Heart right ventricle (tissue), 2 donors: ENCODE data around the genes GATAD2A, TSSK6 and ZNF430.

- PRO-cap, 2 experiments = peak in 2 of 2 experiments; most common plus-strand start chr19:19192899 (in 1); most common minus-strand start chr19:19192569 (in 1)
These were observed 627 bp downstream of the RFXANK start for GRCh38 chr19:19192399-19193371.

- PRO-cap, 2 experiments = no peak in any of the 2 experiments
These were observed 16.6 kb downstream of the SUGP1 start for GRCh38 chr19:19303556-19304276.

DNA sequence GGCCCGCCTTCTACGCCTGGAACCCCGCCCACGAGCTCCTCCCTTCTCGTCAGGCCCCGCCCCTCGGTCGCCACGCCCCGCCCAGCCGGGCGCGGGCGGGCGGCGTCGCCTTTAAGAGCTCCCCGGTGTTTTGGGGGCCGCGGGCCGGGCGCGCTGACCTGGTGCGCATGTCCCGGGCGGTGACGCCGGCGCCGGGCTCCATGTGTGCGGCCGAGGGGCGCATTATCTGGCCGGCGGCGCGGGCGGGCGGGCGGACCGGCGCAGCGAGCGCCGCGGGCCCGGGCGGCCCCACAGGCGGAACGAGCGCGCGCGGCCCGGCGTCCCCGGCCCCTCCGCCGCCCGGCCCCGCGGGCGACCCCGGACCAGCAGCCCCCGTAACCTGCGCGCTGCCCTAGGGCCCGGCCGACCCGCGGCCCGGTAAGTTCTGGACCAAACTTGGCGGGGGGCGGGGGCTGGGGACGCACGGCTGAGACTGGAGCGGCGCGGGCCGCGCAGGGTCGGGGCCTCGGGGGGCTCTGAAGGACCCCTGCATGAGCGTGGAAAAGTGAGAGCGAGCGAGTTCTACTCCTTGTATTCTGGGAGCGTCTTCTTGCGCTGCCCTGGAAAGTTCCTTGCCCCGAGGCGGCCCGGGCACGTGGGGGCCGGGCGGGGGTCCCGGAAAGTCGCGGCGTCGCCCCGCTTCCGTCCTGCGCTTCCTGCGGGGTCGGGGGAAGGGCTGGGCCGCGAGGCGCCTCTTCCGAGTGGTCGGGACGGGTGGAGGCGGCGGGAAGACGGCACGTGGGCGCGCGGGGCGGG, at the start of gene GATAD2A:
TSS of gene GATAD2A (plus strand) at position 73 of the 795 bp plus-strand sequence.
- PRO-cap, 2 experiments = peak in 2 of 2 experiments; most common plus-strand start position 225 of the sequence (in 2)

DNA sequence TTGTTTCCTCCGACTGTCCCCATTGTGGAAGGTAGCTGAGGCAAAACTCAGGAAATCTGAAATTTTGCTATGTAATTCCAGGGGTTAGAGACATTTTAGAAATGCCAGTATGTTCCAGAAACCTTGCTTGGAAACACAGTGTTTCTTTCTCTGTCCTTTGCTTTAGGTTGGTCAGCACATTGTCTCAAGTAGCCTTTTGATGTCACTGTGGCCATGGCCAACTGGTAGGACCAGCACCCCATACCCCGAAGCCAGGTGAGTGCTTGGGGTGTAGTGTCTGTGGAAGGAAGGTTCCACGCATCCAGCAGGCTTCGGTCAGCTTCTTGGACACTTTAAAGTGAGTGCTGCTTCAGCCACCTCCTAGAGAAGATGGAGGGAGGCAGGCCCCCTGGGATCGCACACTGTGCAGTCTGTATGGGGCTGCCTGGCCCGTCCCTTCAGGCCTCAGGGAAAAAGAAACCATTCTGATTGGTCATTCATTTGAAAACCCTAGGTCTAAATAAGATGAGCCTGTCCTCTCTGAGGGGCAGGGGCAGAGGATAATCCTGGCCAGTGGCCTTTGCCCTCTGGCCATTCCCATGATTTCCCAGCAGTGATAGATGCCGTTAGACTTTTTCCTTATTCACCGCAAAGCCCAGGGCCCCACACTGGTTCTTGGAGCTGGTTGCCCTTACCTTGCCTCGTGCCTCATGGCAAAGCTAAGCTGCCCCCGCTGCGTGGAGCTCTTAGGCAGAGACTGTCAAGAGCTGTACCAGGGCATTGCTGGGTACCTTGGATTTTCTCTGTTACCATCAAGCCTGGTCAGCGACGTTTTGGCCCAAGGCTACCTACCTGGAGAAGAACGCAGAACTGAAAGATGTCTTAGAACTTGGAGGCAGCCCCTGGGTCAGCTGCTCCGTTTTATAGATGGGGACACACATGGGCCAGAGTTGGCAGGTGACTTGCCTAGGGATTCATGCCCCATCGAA, 30.8 kb downstream of the GATAD2A start:
- PRO-cap, 2 experiments = no peak in any of the 2 experiments

DNA sequence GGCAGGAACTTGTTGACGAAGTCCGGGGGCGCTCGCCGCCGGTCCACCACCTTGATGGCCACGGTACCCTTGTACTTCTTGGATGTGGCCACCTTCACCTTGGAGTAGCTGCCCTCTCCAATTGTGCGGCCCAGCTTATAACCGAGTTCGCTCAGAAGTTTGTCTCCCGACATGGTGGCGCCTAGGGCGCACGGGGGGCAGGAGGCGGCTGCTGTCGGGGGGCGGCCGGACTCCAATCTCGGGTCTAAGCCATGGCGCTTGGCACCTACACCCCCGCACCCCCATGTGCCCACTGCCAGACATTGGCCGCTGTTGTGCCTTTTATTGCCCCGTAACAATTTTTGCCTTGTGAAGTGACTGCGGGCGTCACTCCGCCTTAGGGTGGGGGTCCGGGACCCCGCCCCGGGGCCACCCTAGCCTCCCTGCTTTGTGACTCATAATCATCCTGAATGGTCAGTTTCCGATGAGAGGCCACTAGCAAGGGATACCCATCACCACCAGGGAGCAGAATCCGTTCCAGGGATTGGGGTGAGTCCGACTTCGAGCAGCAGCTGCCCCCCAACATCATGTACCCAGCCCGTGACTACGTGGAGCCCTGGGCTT, at the start of gene TSSK6:
TSS of gene TSSK6 (minus strand) at position 294 of the 603 bp plus-strand sequence.
- PRO-cap, 2 experiments = no peak in any of the 2 experiments

DNA sequence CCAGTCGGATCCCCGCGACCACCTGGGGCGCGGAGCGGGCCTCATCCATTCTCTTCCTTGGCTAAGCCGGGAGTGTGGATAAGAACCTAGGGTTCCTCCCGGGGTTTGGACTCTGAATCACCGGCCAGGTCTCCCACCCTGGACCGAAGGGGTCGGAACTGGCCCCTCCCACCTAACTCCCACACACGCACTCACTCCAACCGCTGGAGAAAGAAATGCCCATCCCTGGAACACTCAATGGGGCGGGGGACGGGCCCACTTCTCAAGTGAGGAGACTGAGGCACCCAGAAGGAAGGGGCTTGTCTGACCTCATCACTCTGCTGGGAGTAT, 445 bp downstream of the CILP2 start:
- PRO-cap, 2 experiments = no peak in any of the 2 experiments

DNA sequence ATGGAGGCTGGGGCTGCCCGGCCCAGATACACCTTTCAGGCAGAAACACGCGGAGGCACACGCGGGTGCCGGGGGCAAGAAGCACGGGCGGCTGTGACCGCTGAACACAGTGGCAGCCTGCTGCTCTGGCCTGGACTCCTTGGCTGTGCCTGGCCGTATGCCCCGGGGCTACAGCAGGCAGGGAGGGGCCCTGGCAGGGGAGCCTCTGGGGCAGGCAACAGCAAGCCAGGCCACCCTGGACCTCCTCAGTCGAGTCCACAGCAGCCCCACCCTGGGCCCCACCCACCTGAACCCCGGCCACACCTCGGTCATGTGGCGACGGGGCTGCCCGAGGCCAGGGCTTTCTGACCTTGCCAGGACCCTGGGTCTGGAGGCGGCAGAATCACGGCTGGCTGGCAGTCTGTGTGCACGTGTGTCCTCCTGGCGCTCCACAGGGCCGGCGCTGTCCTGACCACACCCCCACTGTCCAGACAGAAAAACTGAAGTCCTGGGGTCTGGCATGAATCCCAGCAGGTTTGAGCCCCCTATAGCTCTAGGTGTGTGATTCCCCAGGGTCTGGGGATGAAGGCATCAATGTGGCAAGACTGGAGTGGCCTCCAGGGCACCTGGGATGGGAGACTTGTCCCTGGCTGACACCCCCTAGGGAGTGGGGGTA, 8.8 kb downstream of the CILP2 start:
- PRO-cap, 2 experiments = peak in 1 of 2 experiments; most common plus-strand start position 379 of the sequence (in 1); most common minus-strand start position 127 of the sequence (in 1)

DNA sequence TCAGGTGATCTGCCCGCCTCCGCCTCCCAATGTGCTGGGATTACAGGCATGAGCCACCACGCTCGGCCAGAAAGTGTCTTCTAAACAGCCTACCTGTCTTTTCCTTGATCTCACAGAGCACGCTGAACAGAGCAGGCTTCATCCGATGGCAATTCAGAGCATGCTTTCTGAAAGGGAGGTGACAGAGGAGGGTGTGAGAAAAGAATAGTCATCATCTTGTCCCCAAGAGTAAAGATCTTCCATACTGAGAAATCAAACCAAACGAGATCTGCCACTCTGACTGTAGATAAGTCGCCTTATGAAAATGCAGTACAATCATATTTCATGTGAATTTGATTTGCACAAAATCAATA, 19.3 kb downstream of the PBX4 start:
- PRO-cap, 2 experiments = no peak in any of the 2 experiments

DNA sequence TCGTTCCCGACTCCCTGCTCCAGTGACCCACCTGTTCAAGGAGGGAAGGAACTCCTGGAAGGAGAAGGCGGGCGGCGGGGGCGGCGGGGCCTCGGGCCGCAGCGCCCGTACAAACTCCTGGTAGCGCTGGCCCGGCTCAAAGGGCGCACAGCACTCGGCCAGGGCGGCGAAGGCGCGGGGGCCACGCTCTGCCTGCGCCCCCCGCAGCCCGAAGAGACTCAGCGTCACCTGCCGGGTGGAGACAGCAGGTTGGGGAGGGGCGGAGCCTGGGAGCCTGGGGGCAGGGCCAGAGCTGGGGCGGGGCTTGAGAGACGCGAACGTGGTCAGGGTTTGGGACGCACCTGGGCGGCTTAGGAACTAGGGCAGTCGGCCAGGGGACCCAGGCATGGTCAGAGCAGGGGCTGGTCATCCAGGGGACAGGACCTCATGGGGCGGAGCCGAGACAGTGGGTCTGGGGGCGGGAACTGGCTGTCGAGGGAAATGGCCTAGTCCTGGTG, 6.1 kb downstream of the GMIP start:
- PRO-cap, 2 experiments = no peak in any of the 2 experiments

GRCh38 chr19:19642430-19643497, 693 bp downstream of the GMIP start:
- PRO-cap, 2 experiments = no peak in any of the 2 experiments

- PRO-cap, 2 experiments = no peak in any of the 2 experiments
These were observed 677 bp downstream of the ZNF506 start for GRCh38 chr19:19820832-19821313.

DNA sequence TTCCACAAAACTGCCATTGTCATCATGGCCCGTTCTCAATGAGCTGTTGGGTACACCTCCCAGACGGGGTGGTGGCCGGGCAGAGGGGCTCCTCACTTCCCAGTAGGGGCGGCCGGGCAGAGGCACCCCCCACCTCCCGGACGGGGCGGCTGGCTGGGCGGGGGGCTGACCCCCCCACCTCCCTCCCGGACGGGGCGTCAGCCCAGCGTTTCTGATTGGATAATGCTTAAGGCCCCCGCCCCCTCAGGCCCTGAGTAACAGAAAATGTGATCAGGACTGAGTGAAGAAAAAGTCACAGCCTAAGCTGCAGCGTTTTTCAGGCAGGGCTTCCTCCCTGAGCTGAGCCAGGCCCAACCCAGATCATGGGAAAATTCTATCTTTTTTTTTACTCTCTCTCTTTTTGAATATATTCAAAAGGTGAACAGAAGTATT, 14.5 kb upstream of the ZNF486 start:
- PRO-cap, 2 experiments = no peak in any of the 2 experiments

- PRO-cap, 2 experiments = no peak in any of the 2 experiments
These were observed 117.4 kb downstream of the ZNF486 start for GRCh38 chr19:20284473-20284722.

DNA sequence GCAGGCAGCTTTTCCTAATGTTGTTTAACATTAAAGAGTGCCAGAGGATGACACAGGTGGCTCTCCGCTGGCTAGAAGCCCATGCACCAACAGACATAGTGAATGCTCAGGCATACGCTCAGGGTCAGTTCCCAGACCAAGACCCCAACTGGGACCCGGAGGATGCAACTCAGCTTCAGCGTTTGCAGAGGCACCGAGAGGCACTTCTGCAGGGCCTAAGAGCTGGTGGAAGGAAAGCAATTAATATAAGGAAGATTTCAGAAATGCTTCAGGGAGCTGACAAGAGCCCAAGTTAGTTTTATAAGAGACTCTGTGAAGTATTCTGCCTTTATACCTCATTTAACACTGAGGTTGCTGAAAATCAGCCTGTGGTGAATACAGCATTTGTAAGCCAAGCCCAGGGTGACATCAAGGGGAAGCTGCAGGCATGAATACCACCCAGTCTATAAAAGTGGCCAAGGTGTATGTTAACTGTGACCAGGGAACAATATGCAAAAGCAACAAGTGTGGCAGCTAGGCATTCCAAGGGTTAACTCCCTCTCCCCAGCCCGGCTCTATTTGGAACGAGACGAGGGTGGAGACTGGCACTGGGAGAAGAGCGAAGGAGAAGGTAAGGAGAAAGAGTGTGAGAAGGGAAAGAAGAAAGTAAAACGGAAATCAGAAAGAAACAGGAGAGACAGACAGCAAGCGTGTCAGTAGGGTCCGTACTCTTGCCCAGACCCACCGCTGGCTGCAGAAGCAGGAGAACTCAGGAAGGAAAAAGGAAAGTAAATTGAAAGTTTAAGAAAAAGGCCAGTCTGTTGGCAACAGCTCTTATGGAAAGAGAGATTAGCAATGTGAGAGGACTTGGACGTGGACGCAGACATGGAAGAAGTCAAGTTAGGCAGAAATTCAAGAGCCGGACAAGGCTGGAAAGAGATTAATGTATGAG, 47.8 kb downstream of the ZNF626 start:
- PRO-cap, 2 experiments = no peak in any of the 2 experiments

GRCh38 chr19:20749912-20750528, 26.1 kb upstream of the ZNF66 start:
- PRO-cap, 2 experiments = no peak in any of the 2 experiments

GRCh38 chr19:21020084-21020827, at the start of gene ZNF430:
Gene ZNF430, plus strand, starts transcription at chr19:21020657.
- PRO-cap, 2 experiments = peak in 2 of 2 experiments; most common plus-strand start chr19:21020657 (in 2); most common minus-strand start chr19:21020480 (in 1)

GRCh38 chr19:21439110-21440190, 42.5 kb downstream of the ZNF493 start:
- PRO-cap, 2 experiments = no peak in any of the 2 experiments

- PRO-cap, 2 experiments = no peak in any of the 2 experiments
These were observed 62.4 kb downstream of the ZNF429 start for GRCh38 chr19:21567518-21568455.

DNA sequence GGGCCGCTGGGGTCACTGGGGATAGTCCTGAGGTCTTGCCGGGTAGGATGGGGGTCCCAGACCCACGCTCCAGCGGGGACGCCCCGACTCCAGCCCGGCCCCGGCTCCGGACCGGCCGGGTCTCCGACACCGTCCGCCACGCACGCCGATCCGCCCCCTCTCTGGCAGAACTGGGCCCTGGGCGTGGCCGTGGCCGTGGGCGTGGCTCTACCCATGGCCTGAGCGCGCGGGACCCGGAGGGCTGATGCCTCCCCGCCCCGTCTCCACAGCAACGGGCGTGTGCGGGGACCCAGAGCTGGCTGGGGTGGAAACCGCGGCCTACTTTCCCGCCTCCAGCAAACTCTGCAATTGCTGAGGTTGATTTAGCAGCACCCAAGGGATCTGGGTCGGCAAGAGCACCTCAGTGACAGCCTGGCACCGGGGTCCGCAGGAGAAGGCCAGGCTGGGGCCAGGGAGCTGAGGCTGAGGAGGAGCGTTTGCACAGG, 96.0 kb upstream of the ZNF98 start:
- PRO-cap, 2 experiments = no peak in any of the 2 experiments

- PRO-cap, 2 experiments = no peak in any of the 2 experiments
These were observed 101.2 kb upstream of the ZNF492 start for GRCh38 chr19:22532970-22533298.